SK-MEL-5 (cell line): ENCODE results near the gene SGF29.

GRCh38 chr16:27326565-27327619 lies 13.1 kb downstream of the IL4R start:
RAMPAGE:
- cytosol, long total RNA = no peak
- long total RNA = no peak
- nucleus, long total RNA = no peak

GRCh38 chr16:27356590-27357111 lies 42.9 kb downstream of the IL4R start:
RAMPAGE:
- cytosol, long total RNA = no peak
- long total RNA = no peak
- nucleus, long total RNA = no peak

DNA sequence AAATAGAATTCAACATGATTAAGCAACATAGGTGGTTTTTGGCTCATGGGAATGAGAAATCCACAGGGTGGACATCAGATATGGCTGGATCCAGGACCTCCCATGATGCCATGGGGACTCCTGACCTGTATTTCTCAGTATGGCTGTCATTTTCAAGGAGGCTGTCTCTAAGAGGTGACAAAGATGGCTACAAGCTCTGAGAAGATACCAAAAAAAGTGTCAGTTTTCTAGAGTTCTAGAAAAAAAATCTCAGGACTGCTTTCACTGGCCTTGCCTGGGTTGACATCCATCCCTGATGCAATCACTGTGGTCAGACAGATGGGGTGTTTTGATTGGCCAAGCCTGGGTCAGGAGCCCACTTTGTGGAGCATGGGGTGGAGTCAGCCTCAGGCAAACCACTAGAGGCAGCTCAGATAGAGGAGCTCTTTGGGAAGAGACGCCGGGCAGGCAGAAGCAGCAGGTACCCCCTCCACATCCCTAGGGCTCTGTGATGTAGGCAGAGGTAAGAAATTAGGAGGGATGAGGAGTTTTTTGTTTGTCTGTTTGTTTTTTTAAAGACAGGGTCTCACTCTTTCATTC lies 25.0 kb downstream of the IL21R start:
RAMPAGE:
- cytosol, long total RNA = no peak
- long total RNA = no peak
- nucleus, long total RNA = no peak

DNA sequence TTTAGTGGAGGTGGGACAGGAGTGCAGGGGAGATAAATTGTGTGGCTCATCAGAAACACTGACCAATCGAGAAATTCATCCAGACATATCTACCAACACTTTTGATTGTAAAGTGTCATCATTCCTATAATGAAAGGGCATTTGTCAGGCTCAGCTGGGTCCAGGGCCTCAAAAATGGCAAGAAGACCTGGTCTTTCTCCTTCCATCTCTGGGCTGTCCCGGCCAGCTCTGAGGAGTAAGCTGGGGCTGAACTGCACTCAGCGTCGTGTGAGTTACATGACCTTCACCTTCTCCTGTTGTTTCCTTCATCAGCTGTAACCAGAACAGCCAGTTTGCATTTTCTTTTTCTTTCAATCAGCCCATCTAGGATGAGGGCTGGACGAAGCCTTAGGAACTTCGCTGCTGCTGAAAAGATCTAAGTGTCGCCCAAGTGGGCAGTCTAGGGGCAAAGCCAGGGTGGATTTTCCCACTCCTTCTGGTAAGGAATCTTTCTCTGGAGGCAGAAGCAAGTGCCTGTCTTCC lies 25.5 kb downstream of the KATNIP start:
RAMPAGE:
- cytosol, long total RNA = no peak
- long total RNA = no peak
- nucleus, long total RNA = no peak

GRCh38 chr16:27867587-27868006 lies 195.9 kb downstream of the GSG1L start:
RAMPAGE:
- cytosol, long total RNA = no peak
- long total RNA = no peak
- nucleus, long total RNA = no peak

RAMPAGE:
- cytosol, long total RNA = no peak
- long total RNA = no peak
- nucleus, long total RNA = no peak
Measured at GRCh38 chr16:27887933-27888428, 175.5 kb downstream of the GSG1L start.

DNA sequence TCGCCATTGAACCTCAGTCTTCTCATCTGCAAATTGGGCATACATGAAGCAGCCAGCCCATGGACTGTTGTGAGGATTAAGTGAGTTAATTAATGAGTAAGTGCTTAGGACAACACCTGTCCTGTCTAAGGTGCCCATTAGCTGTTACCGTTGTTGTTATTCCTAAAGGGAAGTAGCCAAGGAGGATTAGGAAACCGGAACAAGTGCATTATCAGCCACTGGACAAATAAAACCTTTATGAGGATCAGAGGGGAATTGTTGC lies 169.4 kb downstream of the GSG1L start:
RAMPAGE:
- cytosol, long total RNA = no peak
- long total RNA = no peak
- nucleus, long total RNA = no peak

DNA sequence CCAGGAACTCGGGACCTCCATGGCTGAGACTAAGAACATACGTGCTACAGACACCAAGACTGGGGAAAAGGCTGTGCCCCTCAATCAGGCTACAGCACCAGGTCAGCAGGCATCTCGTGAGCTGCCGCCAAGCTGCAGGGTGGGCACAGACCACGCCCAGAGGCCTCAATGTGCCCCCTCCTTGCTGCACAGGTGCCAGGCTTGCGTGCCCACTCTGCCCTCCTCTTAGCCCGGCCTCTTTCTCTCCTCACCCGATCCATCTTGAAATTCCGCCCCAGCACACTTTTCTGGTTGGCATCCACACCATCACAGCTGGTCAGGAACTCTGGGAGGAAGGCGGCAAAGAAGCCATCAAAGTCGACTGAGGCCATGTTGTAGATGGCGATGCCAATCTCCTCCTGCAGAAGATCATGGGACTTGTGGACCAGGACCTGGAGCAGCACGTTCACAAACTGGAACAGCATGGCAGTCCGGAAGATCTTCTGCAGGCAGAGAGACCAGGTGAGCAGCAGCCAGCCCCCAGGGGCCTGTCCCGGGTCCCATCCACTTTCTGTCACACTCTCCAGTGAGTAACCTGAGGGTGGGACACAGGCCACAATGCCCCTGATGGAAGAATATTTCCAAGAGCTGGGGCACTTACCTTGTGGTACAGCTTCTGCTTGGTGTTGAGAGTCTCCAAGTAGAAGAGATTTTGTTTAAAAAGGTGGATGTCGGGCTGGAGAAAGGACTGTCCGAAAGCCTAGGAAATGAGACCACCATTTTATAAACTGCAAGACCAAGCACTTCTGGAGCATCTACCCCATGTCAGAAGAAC lies 37.9 kb upstream of the GSG1L start:
RAMPAGE:
- cytosol, long total RNA = no peak
- long total RNA = no peak
- nucleus, long total RNA = no peak

GRCh38 chr16:28160855-28161438 lies 50.8 kb downstream of the XPO6 start:
RAMPAGE:
- cytosol, long total RNA = no peak
- long total RNA = no peak
- nucleus, long total RNA = no peak

DNA sequence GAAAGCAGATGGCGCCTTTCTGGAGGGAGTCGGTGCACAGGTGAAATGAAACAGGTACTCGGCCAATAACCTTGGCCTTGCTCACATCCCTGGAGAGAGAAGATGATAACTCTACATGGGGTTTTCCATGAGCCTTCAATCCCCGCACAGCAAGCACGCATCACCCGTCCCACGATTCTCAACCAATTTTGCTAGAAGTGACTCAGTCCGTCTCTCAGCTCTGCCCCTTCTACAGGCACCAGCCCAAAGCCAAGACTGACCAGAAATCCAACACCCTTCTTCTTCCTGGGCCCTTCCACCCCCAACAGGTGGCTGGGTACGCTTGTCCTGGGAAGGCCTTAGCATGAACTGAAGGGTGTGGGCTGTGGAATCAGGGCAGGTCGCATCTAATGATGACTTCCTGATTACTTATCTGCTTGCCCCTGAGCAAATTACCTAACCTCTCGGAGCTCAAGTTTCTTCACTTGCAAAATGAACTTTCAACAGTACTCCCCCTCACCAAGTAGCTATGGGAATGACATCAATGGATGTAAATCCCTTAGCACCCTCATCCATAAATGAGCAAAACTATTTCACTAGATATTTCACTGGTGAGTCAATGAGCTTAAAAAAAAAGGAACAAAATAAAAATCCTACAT lies 18.0 kb downstream of the XPO6 start:
RAMPAGE:
- cytosol, long total RNA = no peak
- long total RNA = no peak
- nucleus, long total RNA = no peak

DNA sequence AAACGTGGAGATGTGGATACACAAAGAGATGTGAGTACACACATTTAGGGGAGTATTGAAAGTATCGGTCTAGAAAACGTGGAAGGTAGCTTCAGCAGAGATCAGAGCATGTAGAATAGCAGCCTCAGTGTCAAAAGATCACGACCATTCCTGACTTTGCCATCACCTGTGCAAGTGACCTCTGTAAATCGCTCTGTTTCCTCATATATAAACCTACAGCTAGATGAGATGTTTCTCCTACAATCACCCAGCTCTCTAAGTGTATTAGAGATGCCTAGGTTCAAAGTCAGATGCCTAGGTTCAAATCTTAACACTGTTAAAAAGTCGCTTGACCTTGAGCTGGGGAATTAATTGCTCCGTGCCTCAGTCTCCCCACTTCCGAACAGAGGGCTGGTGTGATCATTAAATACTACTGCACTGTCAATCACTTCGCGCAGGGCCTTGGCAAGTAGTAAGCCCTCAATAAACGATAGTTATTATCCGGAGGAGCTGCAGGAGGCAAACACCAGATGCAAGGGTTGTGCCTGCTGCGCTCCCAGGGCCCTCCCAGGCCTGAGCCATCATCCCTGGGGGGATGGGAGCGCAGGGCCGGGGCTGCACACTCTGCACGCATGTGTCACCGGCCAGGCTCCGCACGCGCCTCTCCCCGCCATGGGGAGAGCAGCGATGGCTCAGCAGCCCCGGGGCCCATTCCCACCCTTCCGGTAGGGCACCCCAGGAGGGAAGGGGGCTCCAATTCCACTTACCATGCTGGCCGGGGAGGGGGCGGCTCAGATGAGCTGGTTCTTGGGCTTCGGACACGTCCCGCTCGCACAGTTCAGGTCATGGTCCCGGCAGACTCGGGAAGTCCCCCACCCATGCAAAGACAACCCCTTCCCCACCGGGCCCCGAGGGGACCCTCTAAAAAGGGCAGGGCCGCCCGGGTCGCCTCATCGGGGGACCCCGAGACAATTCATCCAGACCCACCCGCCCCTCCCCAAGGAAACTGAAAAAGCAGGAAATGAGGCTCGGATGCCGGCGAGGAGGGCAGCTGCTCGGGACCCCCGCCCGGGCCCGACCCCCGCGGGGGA lies 810 bp downstream of the XPO6 start:
RAMPAGE:
- cytosol, long total RNA = no peak
- long total RNA = no peak
- nucleus, long total RNA = no peak

DNA sequence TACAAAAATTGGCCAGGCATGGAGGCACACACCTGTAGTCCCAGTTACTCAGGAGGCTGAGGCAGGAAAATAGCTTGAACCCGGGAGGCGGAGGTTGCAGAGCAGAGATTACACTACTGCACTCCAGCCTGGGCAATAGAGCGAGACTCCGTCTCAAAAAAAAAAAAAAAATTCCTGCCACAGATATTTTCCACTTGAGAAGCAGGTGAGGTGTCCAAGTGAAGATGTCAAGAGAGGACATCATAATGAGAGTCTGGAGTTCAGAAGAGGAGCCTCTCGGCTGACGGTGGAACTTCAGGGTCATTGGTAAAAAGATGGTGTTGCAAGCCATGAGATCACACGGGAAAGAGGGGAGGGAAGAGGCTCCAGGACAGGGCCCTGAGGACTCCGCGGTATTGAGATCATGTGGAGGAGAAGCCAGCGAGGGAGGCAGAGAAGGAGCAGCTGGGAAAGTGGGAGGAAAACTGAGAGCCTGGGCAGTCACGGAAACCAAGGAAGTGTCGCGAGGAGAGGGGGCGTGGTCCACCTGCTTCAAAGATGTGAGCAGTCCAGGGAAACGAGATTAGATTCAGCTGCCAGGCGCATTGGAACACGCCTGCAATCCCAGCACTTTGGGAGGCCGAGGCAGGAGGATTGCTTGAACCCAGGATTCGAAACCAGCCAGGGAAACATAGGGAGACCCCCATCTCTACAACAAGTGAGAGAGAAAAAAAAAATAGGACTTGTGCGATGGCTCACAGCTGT lies 27.7 kb upstream of the SBK1 start:
RAMPAGE:
- cytosol, long total RNA = no peak
- long total RNA = no peak
- nucleus, long total RNA = no peak

DNA sequence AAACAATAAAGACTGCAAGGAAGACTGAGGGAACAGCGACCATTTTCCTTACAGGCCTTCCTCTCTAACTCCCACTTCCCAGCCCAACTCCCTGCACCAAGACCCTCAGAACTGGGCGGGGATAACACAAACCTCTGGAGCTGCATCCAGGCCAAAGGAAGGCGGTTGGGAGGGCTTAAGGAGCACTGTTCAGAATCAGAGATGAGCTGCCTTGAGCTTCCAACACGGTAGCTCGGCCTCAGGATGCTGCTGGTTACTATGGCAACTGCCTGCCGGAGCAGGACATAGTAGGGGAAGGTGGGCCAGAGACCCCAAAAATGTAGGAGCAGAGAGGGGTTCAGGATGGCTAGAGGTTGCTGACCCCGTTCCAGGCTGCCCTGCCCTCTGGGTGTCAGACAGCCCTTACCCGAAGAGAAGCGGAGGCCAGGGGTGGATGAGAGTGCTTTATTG lies 4.5 kb downstream of the APOBR start:
RAMPAGE:
- cytosol, long total RNA = no peak
- long total RNA = no peak
- nucleus, long total RNA = no peak

RAMPAGE:
- cytosol, long total RNA = no peak
- long total RNA = no peak
- nucleus, long total RNA = no peak
Measured at GRCh38 chr16:28505068-28505400, 1.6 kb downstream of the IL27 start.

DNA sequence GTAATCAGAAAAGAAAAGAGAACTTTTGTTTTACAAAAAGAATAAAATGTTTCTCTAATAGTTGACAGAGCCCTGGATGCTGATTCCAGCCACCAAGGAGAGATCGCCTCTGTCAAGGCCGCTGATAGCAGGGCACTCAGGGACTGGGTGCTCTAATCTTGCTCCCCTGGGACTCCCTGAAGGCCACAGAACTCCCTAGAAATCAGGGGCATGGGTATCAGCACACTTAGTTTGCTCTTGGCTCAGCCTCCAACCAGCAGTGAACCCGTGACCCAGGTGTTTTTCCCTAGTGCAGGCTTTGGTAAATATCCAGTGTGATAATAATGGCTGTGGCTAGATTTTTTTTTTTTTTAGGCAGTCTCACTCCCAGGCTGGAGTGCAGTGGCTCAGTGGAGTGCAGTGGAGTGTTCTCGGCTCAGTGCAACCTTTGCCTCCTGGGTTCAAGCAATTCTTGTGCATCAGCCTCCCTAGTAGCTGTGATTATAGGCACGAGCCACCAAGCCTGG lies 10.4 kb downstream of the NUPR1 start:
RAMPAGE:
- cytosol, long total RNA = no peak
- long total RNA = no peak
- nucleus, long total RNA = no peak

GRCh38 chr16:28537838-28538507 lies 801 bp downstream of the NUPR1 start:
RAMPAGE:
- cytosol, long total RNA = no peak
- long total RNA = no peak
- nucleus, long total RNA = no peak

RAMPAGE:
- cytosol, long total RNA = start-site peak on the plus strand at chr16:28553917-28553972, 267 and 100 reads in 2 replicates
- long total RNA = start-site peak on the plus strand at chr16:28553916-28553972, 67 and 79 reads in 2 replicates
- nucleus, long total RNA = start-site peak on the plus strand at chr16:28553917-28553980, 227 and 140 reads in 2 replicates
Measured at GRCh38 chr16:28553473-28554651, at the start of gene SGF29. Gene SGF29, plus strand, starts transcription at chr16:28553920.

GRCh38 chr16:28864363-28864882 lies 780 bp downstream of the SH2B1 start:
RAMPAGE:
- cytosol, long total RNA = no peak
- long total RNA = no peak
- nucleus, long total RNA = no peak

GRCh38 chr16:28879375-28880520 lies 1.5 kb downstream of the ATP2A1 start:
RAMPAGE:
- cytosol, long total RNA = start-site peak on the minus strand at chr16:28879900-28879946, 34 and 16 reads in 2 replicates
- long total RNA = no peak
- nucleus, long total RNA = start-site peak on the minus strand at chr16:28879900-28879945, 18 and 16 reads in 2 replicates

DNA sequence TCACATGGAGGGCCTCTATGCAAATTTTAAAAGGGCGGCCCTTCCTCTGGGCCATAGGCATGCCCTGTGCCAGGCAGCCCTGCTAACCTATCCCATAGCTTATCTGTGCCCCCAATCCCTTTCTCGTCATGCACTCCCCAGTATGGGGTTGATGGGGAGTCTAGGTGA lies 933 bp downstream of the RABEP2 start:
RAMPAGE:
- cytosol, long total RNA = no peak
- long total RNA = no peak
- nucleus, long total RNA = no peak